ENCODE measurements around a stretch of chr14.

DNA sequence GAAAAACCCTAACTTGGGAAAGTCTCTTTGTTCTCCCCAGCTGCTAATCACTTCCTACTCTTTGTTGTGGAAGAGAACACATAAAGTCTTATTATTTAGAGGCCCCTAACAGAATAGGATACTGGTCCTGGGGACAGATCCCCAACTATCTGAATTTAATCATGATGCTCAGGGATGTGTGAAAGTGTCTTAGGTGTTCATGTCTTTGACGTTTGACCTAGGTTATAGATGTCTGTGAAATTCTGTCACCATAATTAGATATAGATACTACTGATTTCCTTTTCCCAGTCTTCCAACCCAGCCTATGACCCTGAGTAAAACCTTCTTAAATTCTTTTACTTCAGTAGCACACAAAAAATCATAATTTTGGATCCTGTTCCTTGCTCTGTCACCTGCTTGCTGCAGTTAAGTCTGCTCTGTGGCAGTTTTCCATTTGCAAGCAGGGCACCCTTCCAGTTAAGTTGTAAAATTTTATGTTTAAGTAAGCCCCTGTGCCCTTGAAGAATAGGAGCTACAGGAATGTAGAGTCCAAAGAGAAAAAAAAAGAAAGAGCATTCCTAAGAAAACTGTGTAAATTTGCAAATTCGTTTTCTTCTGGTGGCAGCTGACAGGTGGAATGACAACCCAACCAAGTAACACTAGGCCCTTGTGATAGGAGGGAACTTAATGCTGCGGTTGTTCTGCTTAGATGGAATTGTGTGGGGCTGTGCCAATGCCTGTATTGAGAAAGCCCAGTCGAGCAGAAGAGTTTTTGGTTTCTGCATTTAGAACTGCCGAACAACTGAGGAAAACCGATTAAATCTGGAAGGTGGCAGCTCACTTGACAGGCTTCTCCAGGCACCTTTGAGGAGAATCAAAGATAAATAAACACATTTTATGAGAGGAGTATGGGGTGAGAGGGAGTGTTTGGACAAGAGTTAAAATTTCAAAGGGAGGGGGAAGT, 279.8 kb downstream of the RAD51B start:
- PRO-cap = no peak

- PRO-cap = unidirectional peak, minus-strand start at chr14:68141898
Measured at GRCh38 chr14:68141778-68142168, 322.2 kb downstream of the RAD51B start.

DNA sequence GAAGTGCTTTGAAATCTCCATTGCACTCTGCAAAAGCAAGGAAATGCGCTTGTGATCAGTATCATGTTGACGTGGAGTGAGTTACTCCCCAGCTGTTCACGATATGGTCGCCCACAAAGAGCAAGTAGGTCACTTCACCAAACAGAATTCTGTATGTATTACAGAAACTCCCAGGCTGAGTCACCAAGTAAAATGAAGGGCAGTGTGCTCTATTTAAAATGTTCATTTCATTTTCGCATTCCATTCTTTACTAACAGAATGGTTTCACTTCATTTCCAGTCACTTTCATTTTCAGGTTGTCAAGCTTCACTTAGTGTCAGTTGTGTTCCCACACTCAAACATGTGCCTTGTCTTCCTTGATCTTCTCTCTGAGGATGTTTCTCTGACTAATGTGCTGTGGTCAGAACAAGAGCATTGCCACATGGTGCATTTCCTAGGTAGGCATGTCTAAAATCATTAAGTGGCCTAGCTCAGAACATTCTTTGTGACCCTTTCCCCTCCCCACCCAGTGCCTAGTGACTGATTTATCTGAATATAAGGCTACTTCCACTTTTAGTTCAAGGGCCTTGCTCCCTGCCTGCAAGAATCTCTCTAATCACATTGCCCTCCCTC, 391.2 kb downstream of the RAD51B start:
- PRO-cap = no peak

- PRO-cap = no peak
Measured at GRCh38 chr14:68232196-68233142, 412.9 kb downstream of the RAD51B start.

GRCh38 chr14:68248778-68249491, 429.4 kb downstream of the RAD51B start:
- PRO-cap = no peak

- PRO-cap = bidirectional peak, plus-strand start at chr14:68254352, minus-strand start at chr14:68254070
Measured at GRCh38 chr14:68253977-68254335, 434.4 kb downstream of the RAD51B start.

GRCh38 chr14:68293312-68293965, 473.9 kb downstream of the RAD51B start:
- PRO-cap = no peak

- PRO-cap = no peak
Measured at GRCh38 chr14:68308875-68309492, 483.9 kb downstream of the ZFP36L1 start.

DNA sequence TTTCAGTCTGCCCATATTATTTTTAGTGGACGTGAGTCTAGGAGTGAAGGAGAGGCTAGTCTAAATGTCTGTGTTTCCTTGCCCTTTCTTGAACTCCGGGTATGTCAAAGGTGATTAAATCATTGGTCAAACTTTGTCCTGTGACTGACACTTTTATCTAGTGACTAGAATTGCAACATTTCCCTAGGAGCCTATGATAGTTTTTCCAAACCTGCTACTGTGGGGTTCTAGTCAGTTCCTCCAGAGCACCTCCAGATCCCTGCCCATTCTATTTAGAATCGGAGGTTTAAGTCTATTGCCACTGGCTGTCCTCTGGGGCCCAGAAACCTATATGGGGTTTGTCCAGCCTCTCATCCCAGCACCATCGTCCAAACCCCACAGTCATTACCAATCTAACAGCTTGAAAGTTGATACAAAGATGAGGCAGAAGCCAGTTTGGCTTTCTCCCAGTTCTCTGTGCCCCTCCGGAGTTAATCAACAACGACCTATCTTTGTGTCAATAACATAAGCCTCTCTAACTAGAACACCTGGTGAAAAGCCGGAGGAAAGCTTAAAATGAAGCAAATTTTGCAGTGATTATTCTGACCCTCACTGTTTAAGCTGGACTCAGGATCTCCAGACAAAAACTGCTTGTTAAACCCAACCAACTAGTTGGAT, 306.7 kb downstream of the ZFP36L1 start:
- PRO-cap = no peak

- PRO-cap = no peak
Measured at GRCh38 chr14:68495224-68495748, 297.6 kb downstream of the ZFP36L1 start.

DNA sequence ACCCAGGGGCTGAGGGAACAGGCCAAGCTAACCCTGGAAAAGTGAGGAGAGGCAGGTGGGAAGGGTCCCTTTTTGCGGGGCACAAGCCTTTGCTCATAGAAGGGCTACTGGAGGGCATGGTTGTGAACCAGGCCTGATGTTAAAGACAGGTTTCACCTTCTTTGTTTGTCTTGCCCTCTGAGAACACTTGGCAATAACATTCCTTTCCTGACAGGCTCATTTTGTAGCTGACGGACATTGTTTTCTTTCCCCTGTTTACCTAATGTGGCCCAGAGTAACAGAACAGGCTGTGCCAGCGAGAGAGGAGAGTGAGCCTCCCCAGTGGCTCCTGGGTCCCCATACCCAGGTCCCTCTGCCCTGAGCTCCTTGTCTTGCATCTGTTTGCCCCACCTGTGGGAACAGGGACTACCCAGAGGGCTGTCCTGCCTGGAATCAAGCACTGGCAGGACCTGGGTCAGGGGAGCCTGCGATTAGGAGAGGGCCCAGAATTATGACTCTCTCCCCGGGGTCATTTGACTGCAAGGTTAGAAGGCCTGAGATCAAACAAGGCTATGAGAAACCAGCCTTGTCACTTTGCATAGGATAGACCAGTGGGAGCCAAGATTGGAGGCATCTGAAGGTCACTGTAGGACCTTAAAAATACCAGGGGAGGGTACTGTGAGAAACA, 222.9 kb downstream of the ZFP36L1 start:
- PRO-cap = no peak

- PRO-cap = no peak
Measured at GRCh38 chr14:68571904-68572301, 221.0 kb downstream of the ZFP36L1 start.

GRCh38 chr14:68584072-68584426, 208.8 kb downstream of the ZFP36L1 start:
- PRO-cap = no peak

DNA sequence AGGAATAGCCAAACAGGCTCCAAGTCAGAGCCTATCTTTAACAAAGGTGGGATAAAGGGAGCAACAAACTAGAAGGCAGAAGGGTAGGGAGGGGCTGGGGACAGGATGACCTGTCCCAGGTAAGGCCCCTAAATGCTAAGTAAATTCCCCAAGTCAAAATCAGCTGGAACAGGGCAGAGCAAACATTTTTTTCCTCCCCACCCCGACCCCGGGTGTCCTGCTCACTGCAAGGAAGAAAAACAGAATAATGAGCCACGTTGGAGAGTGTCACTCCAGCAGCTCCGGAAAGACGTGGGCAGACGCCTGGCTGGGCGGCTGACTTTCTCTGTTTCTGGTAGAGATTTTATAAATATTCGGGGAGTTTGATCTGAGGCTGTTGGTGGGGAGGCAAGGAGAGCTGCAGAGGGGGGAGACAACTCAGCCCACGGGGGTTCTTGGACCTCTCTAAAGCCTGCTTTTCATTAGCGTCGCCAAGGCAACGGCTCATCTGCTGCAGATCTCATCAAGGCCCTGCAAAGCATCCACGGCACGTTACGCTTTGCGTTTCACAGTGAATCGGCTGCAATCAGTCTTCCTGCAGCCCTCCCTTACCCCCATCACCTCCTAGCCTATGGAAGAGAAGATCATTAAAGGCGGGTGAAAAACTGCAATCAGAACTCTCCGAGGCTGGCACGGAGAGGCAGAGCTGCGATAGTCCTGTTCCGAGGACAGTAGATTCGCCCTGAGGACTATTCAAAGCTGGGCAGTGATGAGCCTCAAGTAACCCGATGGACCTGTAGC, 207.2 kb downstream of the ZFP36L1 start:
- PRO-cap = no peak

GRCh38 chr14:68589581-68589842, 203.4 kb downstream of the ZFP36L1 start:
- PRO-cap = no peak

GRCh38 chr14:68668925-68669553, 123.8 kb downstream of the ZFP36L1 start:
- PRO-cap = no peak

- PRO-cap = no peak
Measured at GRCh38 chr14:68676629-68677005, 116.2 kb downstream of the ZFP36L1 start.

- PRO-cap = no peak
Measured at GRCh38 chr14:68789757-68790031, 3.2 kb downstream of the ZFP36L1 start.

- PRO-cap = no peak
Measured at GRCh38 chr14:68790032-68790545, 2.8 kb downstream of the ZFP36L1 start.

GRCh38 chr14:68790546-68791484, 2.1 kb downstream of the ZFP36L1 start:
- PRO-cap = no peak